Aorta (tissue), 1 donor: ENCODE results near the genes RASGEF1B and MRPS18C.

DNA sequence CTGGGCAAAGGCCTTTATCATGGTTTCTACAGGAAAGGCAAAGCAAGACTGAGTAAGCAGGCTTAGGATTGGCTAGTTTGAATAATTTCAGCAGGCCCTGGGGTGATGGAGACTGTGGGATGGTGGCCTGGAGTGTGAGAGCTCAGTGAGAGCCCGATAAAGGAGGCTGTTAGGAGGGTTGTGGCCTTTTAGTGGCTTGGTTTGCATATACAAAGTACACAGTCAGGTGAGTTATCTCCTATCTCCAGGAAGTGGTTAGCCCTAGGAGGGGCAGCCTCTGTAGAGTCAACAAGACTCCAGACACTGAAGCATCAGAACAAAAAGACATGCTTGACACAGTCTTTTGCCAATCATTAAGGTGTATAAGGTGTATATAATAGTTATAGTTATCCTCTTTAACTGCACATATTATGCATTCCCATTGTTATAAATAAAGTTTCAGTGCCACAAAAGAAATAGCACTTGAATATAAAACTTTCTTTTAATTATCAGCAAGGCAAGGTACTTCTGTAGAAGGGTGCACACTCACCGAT, 157.3 kb downstream of the CFAP299 start:
- PRO-cap, result no peak

- PRO-cap, result bidirectional peak, plus-strand start at chr4:81472147, minus-strand start at chr4:81471838
Observed at GRCh38 chr4:81471397-81471959, at the start of gene RASGEF1B. Gene RASGEF1B, minus strand, starts transcription at chr4:81471907.

- PRO-cap, result no peak
Observed at GRCh38 chr4:81622105-81622525, 150.4 kb upstream of the RASGEF1B start.

DNA sequence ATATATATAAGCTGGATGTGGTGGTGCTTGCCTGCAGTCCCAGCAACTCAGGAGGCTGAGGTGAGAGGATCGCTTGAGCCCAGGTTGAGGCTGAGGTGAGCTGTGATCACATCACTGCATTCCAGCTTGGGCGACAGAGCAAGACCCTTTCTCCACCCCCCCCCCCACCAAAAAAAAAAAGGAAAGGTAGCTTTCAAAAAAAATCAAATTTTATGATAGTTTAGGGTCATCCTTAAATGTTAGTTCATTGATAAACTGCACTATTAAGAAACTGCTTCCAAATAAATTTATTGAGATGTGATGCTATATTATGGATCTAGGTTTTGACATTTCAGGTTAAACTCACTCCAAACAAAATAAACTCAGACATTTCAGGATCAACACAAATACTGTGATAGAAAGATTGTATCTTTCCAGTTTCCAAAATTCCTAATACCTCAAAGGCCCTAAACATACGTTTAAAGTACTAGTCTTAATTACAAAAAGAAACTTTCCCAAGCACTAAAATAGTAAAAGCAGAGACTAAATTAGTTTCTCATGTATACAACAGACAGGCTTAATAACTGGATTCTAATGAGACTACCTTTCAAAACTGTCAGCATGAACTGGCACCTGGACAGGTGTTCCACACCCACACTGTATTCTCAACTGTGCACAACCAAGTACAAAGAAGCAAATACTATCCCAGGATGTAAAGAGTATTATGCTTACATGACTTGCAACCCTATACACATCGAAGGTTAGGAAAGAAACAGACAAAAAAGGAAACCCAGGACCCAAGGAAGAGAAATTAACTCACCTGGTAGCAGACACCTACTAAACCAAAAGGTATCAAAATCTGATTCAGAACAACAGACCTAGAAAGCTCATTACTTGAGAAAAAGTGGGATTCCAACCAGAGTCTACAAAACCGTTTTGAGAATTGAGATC, 25.5 kb downstream of the HNRNPD start:
- PRO-cap, result no peak

GRCh38 chr4:82350609-82350809, 23.3 kb downstream of the HNRNPD start:
- PRO-cap, result no peak

DNA sequence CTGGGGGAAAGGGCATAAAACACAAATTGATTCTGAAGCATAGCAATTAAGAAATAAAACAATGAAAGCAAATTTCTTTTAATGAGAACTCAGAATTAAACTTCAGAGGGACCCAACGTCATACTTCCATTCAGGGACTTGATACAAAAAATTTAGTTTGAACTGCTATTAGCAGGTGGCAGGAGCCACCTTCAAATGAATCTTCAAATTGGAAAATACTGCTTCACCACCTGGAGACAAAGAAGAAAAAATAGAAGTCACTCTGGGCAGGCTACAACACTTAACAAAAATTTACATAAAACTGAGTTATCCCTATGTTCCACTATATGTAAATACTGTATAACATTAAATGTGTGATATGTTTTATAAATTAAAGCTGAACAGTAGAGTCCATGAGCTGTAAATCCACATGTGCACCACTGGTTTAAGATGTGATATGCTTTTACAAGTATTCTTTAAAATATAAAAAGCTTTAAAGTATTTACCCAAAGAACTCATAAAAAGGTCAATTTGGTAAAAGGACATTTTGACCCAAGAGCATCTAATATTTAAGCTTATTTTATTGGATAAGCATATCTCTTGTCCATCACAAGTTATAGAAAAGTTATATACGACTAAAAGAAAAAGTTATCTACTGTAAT, 19.7 kb downstream of the HNRNPD start:
- PRO-cap, result no peak

DNA sequence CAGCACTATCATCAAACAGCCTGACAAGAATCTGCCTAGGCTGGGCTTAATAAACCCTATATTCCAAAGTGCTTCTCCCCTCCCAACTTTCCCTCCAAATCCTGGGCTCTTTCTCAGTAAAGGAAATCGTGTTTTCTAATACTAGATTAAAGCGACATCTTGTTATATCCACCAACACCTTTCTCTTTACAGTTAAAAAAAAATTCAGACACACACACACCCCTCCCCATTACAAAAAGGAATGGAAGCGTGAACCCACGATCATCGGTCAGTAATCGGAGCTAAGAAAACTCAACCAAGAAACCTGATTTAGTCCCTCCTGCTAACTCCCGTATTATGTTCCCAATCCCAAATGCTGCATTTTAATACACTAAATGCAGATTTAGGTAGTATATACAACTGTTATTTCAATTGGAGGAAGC, 1.8 kb downstream of the HNRNPD start:
- PRO-cap, result no peak

GRCh38 chr4:82974646-82974845, 36.1 kb downstream of the LIN54 start:
- PRO-cap, result no peak

DNA sequence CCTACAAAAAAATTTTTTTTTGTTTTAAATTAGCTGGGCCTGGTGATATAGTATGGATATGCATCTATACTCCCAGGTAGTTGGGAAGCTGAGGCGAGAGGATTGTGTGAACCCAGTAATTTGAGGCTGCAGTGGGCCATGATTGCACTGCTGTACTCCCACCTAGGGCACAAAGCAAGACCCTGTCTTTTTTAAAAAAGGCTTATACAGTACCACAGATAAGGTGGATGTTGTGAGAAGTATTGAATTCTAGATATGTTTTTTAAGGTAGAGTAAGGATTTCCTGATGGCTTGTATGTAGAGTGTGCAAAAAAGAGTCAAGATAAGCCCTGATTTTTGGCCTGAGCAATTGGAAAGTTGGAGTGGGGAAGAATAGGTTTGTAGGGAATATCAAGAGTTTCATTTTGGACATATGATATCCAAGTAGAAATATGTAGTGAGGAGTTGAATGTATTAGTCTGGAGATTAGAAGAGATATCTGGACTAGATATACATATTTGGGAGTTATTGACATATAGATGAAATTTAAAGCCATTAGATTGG, 16.3 kb downstream of the COPS4 start:
- PRO-cap, result no peak

DNA sequence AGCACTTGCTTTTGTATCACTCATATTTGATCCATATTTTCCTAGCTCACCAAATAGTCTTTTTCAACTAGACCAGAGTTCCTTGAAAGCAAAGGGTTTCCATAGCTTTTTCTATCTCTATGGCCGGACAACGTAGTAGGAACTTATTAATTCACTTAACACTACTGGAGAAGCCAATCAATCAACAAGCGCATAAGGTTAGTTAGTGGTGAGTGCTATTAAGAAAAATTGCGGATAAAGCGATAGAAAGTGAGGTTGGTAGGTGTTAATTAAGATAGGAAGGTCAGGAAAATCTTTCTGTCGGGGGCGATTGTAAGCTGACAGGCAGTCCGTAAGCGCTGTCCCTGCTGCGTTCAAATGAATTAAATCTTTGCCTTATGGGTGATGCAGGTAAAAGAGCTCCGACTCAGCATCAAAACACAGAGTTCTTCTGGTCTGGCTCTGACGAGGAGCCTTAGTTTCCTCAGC, 982 bp downstream of the COQ2 start:
- PRO-cap, result no peak

DNA sequence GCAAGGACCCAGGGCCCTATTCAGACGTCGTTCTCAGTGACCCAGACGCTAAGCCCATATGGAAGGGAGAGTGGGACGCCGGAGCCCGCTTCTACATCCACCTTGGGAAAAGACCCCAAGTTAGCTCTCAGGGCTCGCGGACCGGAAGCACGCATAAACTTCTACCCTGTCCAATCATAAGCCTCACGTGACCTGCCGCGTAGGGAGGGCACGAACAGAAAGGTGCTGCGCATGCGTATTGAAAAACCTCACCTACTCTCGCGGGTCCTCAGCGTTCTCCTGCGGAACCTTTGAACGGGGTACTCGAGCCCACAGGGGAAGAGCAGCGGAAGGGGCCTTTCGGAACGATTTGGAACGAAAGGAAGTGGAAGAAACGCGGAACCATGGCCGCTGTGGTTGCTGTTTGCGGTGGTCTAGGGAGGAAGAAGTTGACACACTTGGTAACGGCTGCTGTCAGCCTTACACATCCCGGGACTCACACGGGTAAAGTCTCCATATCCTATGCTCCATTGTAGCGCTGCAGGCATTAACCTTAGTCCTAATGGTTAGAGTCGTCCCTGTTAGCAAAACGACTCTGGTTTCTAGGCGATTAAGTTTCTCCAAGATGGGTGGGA, at the start of gene MRPS18C:
Gene MRPS18C, plus strand, starts transcription at position 364 of the 614 bp plus-strand sequence.
- PRO-cap, result bidirectional peak, plus-strand start at position 347 of the sequence, minus-strand start at position 93 of the sequence

DNA sequence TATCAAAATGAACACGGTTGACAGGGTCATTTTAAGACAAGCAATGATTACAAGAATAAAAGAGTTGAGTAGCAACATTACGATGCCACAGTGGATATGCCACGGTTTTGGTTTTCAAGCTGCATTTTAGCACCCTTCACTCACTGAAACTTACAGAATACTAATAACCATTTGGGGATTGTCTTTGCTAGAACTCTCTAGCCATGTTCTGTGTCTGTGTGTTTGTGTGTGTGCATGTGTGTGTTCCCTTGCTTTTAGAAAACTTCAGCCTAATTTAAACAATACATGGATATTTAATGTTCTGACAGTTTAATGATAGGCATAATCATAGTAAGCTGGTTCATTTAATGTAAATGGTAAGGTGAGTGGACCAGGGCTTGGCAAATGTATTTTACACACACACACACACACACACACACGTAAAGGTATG, 506 bp upstream of the ABRAXAS1 start:
- PRO-cap, result no peak

GRCh38 chr4:83535318-83535917, 490 bp upstream of the GPAT3 start:
- PRO-cap, result no peak

GRCh38 chr4:83906382-83907071, 370.6 kb downstream of the GPAT3 start:
- PRO-cap, result no peak

- PRO-cap, result no peak
Observed at GRCh38 chr4:84482721-84483246, 16.3 kb downstream of the NKX6-1 start.

DNA sequence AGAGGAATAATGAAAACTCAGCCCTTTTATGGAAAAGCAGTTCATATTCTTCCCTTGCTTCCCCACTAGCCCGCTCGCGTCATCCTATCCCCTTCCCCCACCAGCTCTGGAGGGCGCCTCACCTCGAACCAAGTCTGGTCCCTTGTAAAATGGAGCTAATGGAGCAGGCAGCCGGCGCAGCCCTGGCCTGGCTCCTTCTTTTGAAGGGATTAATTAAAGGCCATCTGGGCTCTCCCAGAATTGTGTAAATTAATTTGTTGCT, 561 bp upstream of the NKX6-1 start:
- PRO-cap, result no peak

DNA sequence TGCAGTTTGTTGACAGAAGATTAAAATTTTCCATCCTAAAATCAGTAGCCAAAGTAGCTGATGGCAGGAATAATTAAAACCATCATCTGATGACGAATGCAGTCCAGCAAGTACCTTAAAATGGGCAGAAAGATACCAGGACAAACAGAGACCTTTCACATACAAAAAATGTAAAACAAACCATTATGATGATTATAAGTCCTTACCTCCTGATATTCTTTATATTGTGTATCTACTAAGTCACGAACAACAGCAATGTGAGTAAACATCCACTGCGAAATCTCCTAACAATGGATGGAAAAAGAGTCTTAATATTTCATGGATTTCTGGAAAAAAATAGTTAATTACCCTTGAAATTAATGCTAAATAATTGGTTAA, 151.9 kb downstream of the CDS1 start:
- PRO-cap, result no peak

GRCh38 chr4:84753628-84754052, 170.7 kb downstream of the CDS1 start:
- PRO-cap, result no peak

- PRO-cap, result no peak
Observed at GRCh38 chr4:84814254-84814902, 152.1 kb downstream of the WDFY3 start.

GRCh38 chr4:84916130-84916733, 50.3 kb downstream of the WDFY3 start:
- PRO-cap, result no peak